Measurements from ENCODE around the genes RNF208, TUBB4B and MRPL41.

DNA sequence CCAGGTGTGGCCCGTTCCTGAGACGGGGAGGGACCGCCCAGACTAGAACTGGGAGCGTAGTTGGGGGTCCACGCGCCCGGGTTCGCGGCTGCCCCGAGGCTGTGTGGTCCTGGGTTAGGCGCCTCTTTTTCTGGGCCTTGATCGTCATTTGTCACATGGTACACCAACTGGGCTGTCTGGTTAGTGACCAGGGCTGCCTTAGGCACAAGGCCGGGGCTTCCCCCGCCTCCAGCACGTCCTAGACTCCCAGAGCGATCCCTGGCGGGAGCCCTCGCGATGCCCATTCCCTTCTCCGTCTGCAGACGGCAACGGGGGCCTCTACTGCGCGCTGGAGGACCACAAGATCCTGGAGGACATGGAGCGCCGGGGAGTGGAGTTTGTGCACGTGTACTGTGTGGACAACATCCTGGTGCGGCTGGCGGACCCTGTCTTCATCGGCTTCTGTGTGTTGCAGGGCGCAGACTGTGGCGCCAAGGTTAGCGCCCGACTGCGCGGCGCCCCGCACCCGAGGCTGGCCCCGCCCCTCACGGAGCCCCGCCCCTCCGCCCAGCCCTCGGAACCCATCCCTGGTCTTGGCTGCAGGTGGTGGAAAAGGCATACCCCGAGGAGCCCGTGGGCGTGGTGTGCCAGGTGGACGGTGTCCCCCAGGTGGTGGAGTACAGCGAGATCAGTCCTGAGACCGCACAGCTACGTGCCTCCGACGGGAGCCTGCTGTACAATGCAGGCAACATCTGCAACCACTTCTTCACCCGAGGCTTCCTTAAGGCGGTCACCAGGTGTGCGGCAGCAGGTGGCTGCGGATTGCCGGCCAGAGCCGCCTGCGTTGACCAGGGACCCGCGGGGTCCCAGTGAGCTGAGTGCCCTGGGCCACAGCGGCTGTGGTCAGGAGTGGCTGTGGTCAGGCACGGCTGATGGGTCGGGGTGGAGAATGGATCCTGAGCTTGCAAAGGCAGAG is 1.6 kb downstream of the UAP1L1 start:
- PRO-cap = bidirectional peak, plus-strand start at position 608 of the sequence, minus-strand start at position 443 of the sequence

DNA sequence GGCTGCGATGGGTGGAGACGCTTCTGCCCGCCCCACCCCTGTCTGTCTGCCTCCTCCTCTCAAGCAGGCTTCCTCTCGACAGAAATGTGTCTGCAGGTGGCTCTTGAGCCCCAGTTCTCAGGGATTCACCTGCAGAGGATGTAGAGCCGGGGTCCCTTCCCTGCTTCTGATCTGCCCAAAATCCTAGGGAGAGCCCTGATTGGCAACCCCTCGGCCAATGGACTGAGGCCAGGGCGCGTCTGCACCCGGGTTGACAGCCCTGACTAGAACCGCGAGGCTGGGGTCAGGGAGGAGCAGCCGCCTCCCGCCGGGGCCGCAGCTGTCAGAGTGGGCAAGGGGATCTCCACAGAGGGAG is 2.5 kb upstream of the GRIN1 start:
- PRO-cap = no peak

- PRO-cap = no peak
These were observed 345 bp upstream of the LRRC26 start for GRCh38 chr9:137170222-137170569.

DNA sequence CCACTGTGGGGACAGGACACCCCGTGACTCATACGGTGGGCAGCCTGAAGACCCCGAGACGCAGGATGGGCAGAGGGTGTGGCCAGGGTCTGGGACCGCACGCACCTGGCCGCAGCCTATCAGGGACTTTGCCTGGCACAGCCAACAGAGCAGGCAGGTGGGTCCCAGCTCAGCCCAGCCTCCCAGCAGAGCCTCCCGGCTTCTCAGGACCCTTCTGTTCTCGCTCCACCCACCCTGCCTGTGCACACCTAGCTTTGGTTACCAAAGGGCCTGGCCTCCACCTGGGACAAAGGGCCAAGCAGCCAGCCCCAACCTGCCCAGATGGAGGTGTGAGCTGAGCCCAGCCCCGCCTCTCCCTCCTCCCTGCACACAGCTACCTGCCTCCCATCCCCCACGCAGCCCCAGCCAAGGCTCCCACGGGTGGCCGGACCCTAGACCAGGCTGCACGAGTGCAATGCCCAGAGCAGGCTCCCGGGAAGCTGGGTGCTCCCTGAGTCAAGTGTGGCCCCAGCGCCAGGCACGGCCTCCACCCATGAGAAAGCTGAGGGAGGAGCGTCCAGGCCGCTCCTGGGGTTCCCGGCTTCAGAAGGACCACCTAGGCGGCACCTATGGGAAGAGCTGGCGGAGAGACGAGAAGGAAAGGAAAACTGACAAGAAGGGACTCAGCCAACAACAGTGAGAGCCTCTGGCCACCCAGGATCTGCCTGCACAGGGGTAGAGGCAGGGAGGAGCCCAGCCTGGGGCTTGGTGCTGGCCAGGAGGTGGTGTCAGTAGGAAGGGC is 5.6 kb downstream of the TPRN start:
- PRO-cap = unidirectional peak, minus-strand start at position 240 of the sequence; bidirectional peak, plus-strand start outside the sequence, minus-strand start at position 702 of the sequence

DNA sequence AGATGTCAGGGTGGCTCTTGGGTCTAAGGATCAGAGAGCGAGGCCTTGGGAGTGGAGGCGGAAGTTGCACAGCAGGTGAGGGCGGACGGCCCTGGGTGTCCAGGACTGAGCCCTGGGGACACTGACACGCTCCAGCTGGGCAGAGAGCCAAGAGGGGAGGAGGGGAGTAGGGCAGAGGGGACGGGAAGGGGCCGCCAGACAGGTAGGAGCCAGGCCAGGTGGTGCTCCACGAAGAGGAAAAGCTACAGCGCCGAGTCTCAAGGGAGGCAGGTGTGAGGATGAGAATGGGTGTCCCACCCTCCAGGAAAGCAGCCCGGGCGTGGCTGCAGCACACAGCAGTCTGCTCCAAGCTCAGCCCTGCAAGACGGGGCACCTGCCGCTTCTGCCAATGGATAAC is 5.0 kb downstream of the TPRN start:
- PRO-cap = bidirectional peak, plus-strand start at position 174 of the sequence, minus-strand start outside the sequence

- PRO-cap = bidirectional peak, plus-strand start at chr9:137222531, minus-strand start at chr9:137222290
These were observed at the start of gene RNF208 for GRCh38 chr9:137222166-137222905. Gene RNF208 (minus strand): TSS chr9:137222240.

DNA sequence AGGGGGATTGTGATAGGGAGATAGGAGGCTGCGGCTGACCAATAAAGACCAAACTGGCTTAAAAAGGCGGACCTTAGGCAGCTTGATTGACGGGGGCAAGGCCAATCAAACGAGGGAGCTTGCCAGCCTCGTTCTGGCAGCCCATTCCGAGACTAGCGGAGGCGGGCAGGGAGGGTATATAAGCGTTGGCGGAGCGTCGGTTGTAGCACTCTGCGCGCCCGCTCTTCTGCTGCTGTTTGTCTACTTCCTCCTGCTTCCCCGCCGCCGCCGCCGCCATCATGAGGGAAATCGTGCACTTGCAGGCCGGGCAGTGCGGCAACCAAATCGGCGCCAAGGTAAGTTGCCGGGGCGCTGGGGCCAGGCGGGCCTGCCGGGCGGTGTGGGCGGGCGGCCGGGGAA is at the start of gene TUBB4B:
TUBB4B (plus strand) TSS at position 205 of the 399 bp plus-strand sequence.
- PRO-cap = bidirectional peak, plus-strand start at position 205 of the sequence, minus-strand start outside the sequence

DNA sequence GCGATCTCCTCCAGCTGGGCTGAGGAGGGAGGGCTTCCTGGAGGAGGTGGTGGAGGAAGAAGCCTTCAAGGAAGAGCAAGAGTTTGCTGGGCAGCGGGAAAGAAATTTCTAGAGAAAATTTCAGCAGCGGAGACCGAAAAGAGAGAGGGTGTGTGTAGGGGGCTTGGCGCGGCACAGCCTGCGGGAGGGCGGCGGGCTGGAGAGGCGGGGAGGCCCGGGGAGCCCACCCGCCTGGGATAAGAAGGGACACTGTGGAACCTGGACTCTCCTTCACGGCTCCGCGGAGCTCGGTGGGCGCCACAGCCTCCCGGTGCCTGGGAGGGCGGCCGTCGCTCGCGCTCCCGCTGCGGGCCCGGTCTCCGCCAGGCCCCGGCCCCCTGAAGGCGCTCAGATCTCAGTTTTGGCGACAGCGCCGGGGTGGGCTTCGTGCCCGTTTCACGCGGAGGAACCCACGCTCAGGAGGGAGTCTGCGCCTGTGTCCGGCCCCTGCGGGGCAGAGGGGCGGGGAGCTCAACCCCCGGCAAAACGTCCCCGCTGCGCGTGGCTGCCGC is 571 bp upstream of the NELFB start:
- PRO-cap = no peak

DNA sequence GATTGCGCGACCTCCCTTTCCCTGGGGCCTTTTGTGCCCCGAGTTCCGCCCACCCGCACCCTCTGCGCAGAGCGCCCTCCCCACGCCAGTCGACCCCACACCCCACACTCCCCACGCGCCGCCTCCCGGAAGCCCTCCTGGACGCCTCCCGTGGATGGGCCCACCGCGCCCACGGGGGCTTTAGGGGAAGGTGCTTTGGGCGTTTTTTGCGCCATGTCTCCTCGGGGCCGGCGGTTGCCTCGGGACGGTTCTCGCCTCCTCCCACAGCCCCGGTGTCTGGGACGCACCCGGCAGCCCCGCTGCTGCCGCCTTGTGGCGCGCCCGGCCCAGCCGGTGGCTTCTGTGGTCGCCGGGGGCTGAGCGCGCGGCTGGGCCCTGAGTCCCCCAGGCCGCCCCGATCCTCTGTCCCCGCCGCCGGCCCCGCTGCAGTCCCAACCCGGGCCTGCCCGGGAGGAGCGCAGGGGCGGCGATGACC is 3.2 kb downstream of the TOR4A start:
- PRO-cap = no peak

DNA sequence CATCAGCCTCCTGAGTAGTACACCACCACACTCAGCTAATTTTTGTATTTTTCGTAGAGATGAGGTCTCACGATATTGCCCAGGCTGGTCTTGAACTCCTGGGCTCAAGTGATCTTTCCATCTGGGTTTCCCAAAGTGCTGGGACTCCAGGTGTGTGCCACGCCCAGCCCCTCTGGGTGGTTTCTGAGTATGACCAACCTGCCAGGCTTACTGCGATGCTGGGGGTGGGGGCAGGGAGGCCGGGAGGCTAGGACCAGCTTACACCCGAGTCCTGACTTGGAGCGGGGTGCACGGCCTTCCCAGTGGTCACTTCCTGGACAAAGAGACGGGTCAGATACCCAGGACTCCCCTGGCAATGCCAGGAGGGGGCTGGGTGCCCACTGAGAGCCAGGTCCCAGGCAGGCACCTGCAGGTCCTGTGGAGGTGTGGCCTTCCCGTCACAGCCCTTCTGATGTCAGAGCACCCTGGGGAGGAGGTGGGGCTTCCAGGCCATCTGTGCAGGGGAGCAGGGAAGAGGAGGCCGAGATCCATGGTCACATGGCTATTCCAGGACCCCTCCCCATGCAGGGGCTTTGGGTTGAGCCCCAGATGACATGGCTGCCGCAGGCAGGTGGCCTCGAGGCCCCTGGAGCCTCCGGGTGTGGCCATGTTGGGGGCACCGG is 8.4 kb upstream of the NRARP start:
- PRO-cap = bidirectional peak, plus-strand start at position 478 of the sequence, minus-strand start at position 419 of the sequence

DNA sequence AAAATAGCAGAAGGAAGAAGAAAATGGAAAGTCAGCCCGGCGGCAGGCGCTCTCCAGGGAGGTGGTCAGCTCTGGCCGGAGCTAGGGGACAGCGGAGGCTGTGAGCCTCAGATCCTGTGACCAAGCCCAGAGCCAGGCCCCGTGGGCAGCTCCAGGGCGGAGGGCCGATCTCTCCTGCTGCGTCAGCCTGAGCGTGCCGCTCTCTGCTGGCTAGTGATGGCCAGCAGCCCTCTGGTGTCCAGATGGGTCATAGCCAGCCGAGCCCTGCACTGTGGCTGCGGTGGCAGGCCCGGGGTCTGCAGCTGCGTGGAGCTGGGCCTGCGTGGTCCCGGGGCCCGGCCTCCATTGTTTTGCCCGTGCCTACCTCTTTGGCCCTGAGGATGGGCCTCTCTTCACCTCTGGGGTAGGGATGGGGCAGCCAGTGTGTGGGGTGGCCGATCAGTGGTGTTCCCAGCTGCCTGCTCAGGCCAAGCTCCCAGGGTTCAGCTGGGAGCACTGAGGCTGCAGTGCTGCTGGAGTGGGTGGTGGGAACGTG is 17.0 kb upstream of the NRARP start:
- PRO-cap = unidirectional peak, minus-strand start at position 73 of the sequence

DNA sequence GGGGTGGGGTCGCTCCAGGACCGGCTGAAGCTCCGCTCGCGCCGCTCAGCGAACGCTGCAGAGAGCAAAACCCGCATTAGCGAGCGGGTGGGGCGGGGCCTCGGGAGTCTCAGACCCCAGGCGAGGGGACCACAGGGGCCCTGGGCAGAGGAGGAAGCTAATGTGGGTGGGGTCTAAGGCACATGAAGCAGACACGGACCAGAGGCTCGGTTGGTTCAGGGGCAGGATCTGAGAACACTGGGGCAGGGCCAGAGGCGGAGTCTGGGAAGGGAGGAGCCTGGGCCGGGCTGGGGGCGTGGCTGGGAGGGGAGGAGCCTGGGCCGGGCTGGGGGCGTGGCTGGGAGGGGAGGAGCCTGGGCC is 5.4 kb downstream of the NSMF start:
- PRO-cap = no peak

- PRO-cap = no peak
These were observed 2.0 kb downstream of the NSMF start for GRCh38 chr9:137456963-137457772.

GRCh38 chr9:137533593-137534219 is 16.5 kb downstream of the PNPLA7 start:
- PRO-cap = no peak

DNA sequence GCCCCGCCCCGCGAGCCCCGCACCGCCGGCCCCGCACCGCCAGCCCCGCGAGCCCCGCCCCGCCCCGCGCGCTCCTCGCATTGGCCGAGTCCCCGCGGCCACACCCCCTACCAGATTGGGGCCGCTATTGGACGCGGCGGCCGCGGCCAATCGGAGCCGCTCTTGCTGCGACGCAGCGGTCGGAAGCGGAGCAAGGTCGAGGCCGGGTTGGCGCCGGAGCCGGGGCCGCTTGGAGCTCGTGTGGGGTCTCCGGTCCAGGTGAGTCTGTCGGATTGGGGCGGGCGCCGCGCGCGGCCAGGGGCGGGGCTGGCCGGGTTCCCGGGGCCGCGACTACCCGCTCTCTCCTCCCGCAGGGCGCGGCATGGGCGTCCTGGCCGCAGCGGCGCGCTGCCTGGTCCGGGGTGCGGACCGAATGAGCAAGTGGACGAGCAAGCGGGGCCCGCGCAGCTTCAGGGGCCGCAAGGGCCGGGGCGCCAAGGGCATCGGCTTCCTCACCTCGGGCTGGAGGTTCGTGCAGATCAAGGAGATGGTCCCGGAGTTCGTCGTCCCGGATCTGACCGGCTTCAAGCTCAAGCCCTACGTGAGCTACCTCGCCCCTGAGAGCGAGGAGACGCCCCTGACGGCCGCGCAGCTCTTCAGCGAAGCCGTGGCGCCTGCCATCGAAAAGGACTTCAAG is at the start of gene MRPL41:
MRPL41 (plus strand) TSS at position 159 of the 676 bp plus-strand sequence.
- PRO-cap = bidirectional peak, plus-strand start at position 193 of the sequence, minus-strand start at position 56 of the sequence

DNA sequence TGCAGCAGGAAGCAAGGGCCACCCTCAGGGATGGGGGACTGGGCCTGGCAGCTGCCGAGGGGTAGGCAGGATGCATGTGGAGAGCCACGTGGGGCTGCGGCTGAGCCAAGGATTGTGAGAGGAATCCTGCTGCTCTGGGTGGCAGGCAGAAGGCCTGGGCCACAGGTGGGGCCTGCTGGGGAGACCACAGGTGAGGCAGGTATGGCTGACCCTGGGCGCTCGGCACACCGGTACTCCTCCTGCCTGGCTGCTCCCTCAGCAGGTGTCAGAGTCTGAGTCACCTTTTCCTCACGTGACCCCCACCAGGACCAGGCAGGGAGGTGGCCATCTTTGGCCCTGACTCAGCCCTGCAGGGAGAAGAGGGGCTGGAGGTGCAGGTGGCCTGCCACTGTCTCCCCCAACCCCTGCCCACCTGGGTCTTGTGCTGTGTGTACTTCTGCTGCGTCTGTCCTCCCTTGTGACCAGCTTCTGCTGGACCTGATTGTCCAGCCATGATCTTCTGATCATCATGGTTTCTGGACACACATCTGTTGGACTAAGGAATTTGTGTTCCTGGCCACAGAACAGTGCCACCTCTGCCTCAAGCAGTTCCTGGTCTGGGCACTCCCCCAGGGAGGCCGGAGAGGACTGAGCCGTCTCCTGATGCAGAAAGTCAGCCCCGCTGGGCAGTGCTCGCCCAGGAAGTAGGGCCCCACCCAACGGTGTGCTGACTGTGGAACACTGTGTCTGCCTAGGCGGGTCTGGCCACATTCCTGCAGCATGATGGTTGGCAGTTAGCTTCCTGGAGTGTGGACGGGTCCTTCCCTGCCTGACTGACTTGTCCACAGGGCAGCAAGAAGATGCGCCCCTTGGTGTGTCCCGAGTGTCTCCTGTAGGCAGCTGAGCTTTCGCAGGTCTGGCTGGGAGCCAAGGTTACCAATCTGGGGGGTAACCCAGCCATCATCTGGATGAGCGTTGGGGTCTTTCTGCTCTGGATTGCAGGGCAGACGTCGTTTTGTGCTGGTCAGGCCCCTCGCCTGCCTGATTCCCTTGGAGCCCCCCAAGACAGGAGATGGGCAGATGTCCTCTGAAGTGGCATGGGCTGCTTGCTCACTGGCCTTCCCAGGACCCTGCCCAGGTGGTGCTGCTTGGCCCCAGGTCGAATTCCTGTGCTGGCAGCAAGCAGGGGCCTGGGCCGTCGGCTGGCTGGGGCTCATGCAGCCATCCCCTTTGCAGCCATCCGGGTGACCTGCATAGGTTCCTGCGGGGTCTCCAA is 6.6 kb downstream of the ARRDC1 start:
- PRO-cap = bidirectional peak, plus-strand start at position 352 of the sequence, minus-strand start at position 232 of the sequence; bidirectional peak, plus-strand start at position 811 of the sequence, minus-strand start at position 670 of the sequence

GRCh38 chr9:137631948-137632653 is 13.3 kb downstream of the EHMT1 start:
- PRO-cap = no peak

GRCh38 chr9:137673829-137674125 is 55.0 kb downstream of the EHMT1 start:
- PRO-cap = no peak

DNA sequence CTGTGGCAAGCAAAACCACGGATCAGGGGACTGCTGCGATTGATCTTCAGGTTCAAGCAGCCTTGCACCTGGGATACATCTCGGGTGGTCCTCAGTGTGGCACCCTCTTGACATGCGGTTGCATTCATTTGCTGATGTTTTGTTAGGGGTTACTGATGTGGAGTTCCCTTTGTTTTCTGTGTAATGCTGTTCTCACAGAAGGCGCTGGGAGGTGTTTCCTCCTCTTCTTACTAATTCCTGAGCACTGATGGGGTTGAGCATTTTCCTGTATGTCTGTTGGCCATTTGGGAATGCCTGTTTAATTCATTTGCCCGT is 60.5 kb downstream of the EHMT1 start:
- PRO-cap = no peak

- PRO-cap = no peak
These were observed 73.7 kb downstream of the EHMT1 start for GRCh38 chr9:137692386-137693028.